Thyroid gland (tissue), 7 donors: ENCODE results near the genes NTN3, PKMYT1 and OR2C1.

DNA sequence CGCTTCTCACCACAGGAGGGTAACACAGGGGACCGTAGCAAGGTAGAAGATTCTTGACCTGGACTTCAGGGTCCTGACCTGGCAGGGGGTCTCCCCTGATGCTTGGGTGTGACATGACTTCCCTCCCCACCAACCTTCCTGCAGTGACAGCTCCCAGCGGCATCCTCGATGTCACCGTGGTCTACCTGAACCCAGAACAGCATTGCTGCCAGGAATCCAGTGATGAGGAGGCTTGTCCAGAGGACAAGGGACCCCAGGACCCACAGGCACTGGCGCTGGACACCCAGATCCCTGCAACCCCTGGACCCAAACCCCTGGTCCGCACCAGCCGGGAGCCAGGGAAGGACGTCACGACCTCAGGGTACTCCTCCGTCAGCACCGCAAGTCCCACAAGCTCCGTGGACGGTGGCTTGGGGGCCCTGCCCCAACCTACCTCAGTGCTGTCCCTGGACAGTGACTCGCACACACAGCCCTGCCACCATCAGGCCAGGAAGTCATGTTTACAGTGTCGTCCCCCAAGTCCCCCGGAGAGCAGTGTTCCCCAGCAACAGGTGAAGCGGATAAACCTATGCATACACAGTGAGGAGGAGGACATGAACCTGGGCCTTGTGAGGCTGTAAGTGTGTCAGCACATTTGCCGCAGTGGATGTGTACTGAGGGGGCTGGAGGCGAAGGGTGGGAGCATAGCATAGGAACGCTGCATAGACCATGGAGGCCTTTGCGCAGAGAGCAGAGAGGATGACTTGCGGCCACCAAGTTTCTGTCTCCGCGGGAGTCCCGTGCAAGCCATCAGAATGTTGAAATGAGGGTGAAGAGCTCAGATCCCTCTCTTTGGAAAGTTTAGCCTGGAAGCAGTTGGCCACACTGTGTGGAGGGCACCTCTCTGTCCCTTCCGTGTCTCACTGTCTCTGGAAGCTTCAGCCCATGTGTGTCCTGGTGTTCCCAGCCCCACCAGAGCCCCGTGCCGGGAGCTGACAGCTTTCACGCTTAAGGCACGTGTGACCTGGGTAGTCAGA is 3.2 kb upstream of the TEDC2 start:
- PRO-cap, 2 experiments: no peak in any of the 2 experiments
- RAMPAGE, long total RNA, 5 experiments: no peak in any of the 5 experiments

GRCh38 chr16:2458506-2459431 is 1.1 kb upstream of the TEDC2 start:
- PRO-cap, 2 experiments: no peak in any of the 2 experiments
- RAMPAGE, long total RNA, 5 experiments: no peak in any of the 5 experiments

DNA sequence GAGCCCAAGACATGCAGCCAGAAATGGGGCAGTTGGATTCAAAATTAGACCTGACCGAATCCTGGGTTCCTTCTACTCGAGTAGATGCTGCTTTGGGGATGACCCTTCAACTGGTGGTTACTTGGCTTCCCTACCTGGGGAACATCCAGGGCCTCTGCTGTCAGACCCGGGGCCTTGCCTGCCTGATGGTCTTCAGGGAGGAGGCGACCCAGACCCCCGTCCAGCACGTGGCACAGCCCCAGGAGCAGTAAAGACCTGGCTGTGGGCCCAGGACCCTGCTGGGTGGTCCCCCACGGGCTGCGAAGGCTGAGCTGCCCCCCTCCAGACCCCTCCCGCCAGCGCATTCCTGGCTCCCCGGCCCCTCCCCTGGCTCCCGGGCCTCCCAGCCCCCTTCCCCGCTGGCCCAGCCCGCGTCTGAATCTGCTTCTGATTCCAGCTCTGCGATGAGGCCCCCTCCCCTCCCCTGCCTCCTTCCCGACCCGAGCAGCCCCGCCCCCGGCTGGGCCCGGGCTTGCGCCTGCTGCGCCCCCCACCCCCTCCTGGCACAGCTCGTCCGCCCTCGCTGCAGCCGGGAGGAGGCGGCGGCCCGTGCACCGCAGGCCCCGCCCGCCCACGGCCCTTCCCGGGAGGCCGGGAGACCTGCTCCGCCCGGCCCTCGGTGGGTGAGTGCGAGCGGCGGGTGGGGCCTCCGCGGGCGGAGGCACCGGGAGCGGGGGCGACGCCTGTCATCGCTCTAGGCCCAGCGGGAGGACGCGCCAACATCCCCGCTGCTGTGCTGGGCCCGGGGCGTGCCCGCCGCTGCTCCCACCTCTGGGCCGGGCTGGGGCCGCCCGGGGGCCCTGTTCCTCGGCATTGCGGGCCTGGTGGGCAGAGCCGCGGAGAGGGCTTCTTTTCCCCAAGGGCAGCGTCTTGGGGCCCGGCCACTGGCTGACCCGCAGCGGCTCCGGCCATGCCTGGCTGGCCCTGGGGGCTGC is at the start of gene NTN3:
NTN3 (plus strand) TSS at position 545 of the 974 bp plus-strand sequence.
- PRO-cap, 2 experiments: no peak in any of the 2 experiments
- RAMPAGE, long total RNA, 5 experiments: no peak in any of the 5 experiments

DNA sequence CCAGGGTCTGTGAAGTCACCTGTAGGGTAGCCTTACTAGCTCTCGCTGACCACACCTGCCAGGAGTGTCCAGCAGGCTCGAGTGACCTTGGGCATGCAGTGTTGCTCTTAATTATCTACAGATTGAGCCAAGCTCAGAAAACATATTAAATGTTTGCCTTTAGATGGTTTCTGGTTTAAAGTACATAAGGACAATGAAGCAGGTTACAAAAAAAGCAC is 1.8 kb downstream of the TBC1D24 start:
- PRO-cap, 2 experiments: no peak in any of the 2 experiments
- RAMPAGE, long total RNA, 5 experiments: no peak in any of the 5 experiments

DNA sequence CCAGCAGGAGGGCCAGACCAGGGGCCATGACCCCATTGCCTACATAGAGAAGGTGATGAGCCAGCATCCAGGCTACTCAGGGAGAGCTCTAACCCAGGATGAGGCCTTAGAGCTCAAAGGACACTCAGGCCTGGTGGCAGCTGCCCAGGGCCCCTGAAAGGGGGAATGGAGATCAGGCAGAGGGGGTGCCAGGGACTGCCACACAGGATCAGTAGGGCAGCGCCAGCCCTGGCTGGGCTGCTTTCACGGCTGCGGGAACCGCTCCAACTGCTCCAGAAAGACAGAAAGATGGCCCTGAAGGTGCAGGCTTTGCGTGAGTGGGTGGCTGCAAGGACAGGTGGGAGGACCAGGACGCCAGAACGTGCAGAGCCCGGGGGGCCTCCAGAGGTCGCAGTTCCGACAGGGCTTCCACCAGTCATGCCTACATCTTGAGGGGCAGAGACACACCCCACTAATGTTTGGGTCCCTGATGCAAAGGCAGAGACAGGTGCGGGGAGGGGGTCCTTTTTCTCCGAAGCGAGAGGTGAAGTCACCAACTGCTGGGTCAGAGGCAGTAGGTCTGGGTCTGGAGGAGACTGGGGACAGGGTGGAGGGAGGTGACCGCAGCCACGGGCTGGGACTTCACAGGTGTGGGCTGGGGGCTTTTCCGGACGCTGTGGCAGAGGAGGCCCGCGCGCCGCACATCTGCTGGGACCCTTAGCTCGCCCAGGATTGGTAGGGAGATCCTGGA is 804 bp upstream of the ATP6V0C start:
- PRO-cap, 2 experiments: no peak in any of the 2 experiments
- RAMPAGE, long total RNA, 5 experiments: no peak in any of the 5 experiments

GRCh38 chr16:2533425-2533890 is 2.2 kb upstream of the CEMP1 start:
- PRO-cap, 2 experiments: no peak in any of the 2 experiments
- RAMPAGE, long total RNA, 5 experiments: no peak in any of the 5 experiments

DNA sequence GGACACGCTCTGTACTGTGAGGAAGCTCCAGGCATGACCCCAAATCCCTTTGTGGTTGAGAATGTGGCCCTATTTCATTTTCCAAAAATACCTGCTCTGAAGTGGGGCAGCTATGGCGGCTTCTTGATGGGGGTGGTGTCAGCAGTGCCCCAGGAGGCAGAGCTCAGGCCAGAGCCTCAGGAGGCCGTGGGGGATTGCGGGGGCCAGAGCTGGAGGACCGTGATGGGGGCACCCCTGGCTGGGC is 16.0 kb downstream of the PRSS27 start:
- PRO-cap, 2 experiments: no peak in any of the 2 experiments
- RAMPAGE, long total RNA, 5 experiments: no peak in any of the 5 experiments

GRCh38 chr16:2720437-2720570 is 280 bp upstream of the PRSS27 start:
- PRO-cap, 2 experiments: no peak in any of the 2 experiments
- RAMPAGE, long total RNA, 5 experiments: no peak in any of the 5 experiments

- PRO-cap, 2 experiments: no peak in any of the 2 experiments
- RAMPAGE, long total RNA, 5 experiments: no peak in any of the 5 experiments
Observed at GRCh38 chr16:2761724-2762336, 9.4 kb downstream of the SRRM2 start.

DNA sequence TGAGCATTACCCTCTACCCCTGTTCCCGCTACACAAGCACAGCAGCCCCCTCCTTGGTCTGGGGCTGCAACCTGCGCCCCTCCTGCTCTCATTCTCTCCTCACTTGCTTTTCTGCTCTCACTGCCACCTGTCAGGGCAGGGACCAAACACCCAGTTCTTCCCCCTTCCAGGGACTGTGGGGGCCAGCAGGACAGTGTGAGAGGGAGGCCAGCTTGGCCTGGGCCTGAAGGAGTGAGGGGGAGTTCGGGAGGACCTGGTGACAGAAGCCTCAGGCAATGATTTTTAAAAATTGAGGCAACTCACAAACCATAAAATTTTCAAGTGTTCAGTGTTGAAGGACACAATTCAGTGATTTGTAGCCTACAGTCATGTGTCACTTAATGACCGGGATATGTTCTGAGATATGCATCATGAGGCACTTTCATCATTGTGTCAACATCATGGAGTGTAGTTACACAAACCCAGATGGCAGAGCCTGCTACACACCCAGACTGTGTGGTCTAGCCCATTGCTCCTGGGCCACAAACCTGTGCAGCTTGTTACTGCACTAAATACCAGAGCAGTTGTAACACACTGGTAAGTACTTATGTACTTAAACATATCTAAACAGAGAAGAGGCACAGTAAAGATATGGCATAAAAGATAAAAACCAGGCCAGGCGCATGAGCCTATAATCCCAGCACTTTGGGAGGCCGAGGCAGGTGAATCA is 1.5 kb downstream of the PRSS41 start:
- PRO-cap, 2 experiments: no peak in any of the 2 experiments
- RAMPAGE, long total RNA, 5 experiments: no peak in any of the 5 experiments

GRCh38 chr16:2968256-2968755 is 842 bp upstream of the PAQR4 start:
- PRO-cap, 2 experiments: no peak in any of the 2 experiments
- RAMPAGE, long total RNA, 5 experiments: no peak in any of the 5 experiments

DNA sequence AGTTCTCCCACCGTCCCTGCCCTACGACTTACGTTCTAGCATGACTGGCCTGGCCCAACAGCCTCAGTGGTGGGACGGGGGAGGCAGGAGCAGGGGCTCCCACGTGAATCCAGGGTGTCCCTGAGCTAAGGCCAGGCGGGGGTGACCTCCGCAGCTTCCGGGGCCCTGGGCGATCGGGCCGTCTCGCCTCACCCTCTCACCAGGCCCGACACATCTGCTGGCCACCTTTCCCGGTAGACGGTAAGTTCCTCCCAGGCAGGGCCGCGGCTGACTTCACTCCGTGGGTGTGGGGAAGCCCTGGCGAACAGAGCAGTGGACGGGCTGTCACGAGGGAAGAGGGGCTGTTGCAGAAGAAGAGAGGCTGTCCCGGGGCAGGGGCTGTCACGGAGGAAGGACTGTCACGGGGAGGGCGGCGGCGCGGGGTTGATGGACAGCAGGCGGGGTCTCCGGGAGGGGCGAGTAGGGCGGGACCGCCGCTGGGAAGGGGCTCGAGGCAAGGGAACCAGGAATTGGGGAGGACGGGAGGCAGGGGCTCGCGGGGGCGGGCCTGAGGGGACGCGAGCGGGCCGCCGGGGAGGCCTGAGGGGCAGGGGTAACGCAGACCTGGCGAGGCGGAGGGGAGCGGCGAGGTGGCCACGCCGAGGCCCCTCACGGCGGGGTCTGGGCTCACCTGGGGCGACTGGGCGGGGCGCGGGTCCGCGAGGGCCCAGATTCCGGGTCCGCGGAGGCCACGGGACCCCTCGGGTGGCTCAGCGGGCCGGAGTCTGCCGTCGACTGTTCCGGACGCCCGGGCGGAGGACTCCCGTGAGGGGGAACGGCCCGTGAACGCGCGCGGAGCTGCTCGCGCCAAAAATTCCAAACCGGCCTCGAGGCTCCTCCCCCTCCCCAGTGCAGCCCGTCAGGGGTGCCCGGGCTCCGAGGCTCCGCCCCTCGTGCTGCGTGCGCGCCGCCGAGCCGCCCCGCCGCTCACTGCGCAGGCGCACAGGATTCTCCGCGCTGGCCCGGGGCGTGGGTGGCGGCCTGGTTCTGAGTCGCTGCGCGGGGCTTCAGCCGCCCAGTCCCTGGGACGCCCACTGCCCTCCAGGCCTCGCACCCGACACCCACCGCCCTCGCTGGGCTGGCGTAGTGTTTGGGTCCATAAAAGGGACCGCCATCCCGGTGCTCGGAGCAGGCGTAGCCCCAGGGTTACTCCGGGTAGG is at the start of gene PKMYT1:
PKMYT1 (minus strand) TSS at position 831 of the 1,199 bp plus-strand sequence.
- PRO-cap, 2 experiments: peak in 2 of 2 experiments; most common plus-strand start position 987 of the sequence (in 1)
- RAMPAGE, long total RNA, 5 experiments: start-site peak on the minus strand in 1 of 5 experiments, centred at position 833 of the sequence, 16 reads per replicate

GRCh38 chr16:3058632-3059896 is 6.4 kb upstream of the IL32 start:
- PRO-cap, 2 experiments: peak in 2 of 2 experiments; most common plus-strand start chr16:3059535 (in 1); most common minus-strand start chr16:3059394 (in 2)
- RAMPAGE, long total RNA, 5 experiments: start-site peak on the minus strand in 2 of 5 experiments, at chr16:3059299-3059375 at its widest, 21 to 94 reads per replicate

GRCh38 chr16:3143103-3144472 is 8.8 kb downstream of the ZNF213 start:
- PRO-cap, 2 experiments: no peak in any of the 2 experiments
- RAMPAGE, long total RNA, 5 experiments: no peak in any of the 5 experiments

DNA sequence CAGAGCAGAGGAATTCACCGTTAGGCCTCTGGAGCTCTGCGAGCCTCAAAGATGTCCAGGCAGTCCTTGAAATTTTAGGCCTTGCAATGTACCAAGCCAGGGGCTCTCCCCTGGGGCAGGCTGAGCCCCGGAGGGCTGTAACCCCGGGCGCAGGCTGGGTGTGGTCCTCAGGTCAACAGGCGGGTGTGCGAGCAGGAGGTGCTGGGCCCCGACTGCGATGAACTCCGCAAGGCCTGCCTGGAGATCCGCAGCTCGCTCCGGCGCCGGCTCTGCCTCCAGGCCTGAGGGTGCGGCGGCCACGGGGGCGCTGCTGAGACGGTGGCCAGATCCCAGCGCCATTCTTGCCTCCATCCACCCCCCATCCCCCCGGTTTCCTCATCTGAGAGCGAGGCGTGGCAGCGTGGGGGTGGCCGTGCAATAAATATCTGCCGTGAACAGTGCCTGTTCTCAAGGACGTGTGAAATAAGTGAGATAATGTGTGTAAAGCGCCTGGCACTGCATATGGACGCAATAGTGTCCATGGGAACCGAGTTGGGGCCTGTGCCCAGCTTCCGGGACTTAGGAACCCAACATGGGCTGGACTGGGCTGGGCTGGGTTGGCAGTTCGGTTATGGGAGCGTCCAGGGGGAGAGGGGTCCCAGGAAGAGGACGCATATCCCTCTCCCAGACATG is 14.8 kb downstream of the ZNF213 start:
- PRO-cap, 2 experiments: no peak in any of the 2 experiments
- RAMPAGE, long total RNA, 5 experiments: no peak in any of the 5 experiments

GRCh38 chr16:3308446-3309200 is 3.3 kb downstream of the ZNF75A start:
- PRO-cap, 2 experiments: no peak in any of the 2 experiments
- RAMPAGE, long total RNA, 5 experiments: no peak in any of the 5 experiments

DNA sequence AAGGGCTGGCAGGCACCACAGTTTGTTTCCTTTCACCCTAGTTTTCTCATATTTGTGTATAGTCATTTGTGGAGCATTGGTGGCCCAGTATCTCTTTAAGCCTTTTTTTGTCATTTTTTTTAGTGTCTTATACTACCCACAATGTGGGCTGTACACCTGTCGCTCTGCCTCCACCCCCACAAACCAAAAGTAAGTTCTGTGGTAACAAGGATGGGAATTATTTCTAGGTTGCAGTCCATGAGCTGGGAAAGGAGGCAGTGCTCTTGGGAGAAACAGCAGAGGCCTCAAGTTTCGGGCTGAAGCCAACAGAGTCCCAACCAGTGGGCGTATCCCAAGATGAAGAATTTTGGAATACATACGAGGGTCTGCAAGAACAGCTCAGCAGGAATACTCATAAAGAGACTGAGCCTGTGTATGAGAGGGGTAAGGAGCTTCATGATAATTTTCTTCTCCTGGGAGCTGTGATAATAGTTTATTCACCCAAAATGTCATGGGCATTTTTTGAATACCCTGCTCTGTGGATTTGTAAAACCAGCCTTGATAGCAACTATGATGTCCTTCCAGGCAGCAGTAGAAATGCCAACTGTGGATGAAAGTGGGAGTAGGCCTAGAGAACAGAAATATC is 6.3 kb downstream of the ZNF75A start:
- PRO-cap, 2 experiments: no peak in any of the 2 experiments
- RAMPAGE, long total RNA, 5 experiments: no peak in any of the 5 experiments

DNA sequence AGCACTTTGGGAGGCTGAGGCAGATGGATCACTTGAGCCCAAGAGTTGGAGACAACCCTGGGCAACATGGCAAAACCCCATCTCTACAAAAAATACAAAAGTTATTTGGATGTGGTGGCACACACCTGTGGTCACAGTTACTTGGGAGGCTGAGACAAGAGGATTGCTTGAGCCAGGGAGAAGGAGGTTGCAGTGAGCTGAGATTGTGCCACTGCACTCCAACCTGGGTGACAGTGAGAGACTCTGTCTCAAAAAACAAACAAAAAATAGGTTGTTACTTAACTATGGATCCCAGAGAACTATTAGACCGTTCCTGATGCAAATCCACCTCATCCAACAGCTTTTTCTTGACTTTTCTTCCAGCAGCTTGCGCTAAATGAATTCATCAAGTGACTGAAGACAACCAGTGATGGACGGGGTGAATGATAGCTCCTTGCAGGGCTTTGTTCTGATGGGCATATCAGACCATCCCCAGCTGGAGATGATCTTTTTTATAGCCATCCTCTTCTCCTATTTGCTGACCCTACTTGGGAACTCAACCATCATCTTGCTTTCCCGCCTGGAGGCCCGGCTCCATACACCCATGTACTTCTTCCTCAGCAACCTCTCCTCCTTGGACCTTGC is at the start of gene OR2C1:
OR2C1 (plus strand) TSS at position 358 of the 624 bp plus-strand sequence.
- PRO-cap, 2 experiments: no peak in any of the 2 experiments
- RAMPAGE, long total RNA, 5 experiments: no peak in any of the 5 experiments

GRCh38 chr16:3435575-3436131 is 7.7 kb downstream of the ZNF597 start:
- PRO-cap, 2 experiments: no peak in any of the 2 experiments
- RAMPAGE, long total RNA, 5 experiments: no peak in any of the 5 experiments

DNA sequence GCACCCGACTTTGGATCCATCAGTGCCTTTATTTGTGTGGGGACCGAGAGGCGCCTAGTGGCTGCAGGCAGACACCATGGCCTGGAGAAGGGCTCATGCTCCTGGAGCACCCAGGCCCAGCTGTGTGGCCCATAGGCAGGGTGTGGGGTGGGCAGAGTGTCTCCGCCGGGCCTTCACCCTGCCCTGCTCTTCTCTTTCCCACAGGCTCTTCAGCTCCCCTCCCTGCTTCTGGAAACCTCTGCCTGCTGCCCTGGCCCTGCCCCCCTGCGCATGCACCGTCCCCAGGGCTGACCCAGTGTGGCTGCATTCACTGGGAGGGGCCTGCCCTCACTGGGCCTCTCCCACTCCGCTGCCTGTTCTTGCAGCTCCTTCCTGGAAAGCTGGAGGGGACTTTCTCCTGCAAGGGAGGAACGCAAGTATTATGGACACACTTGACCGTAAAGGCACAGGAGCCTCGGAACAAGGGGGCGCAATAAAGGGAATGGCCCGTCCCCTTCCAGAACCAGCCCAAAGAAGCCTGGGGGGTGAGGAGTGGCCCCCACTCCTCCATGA is 9.9 kb downstream of the C16orf90 start:
- PRO-cap, 2 experiments: no peak in any of the 2 experiments
- RAMPAGE, long total RNA, 5 experiments: no peak in any of the 5 experiments